ENCODE results near the genes LST1 and ABHD16A.

- PRO-cap = no peak
Measured at GRCh38 chr6:31469892-31470884, 27.8 kb upstream of the MICB start.

GRCh38 chr6:31530110-31530636 lies 1.4 kb downstream of the MCCD1 start:
- PRO-cap = no peak

GRCh38 chr6:31539071-31539349 lies 2.8 kb downstream of the DDX39B start:
- PRO-cap = no peak

DNA sequence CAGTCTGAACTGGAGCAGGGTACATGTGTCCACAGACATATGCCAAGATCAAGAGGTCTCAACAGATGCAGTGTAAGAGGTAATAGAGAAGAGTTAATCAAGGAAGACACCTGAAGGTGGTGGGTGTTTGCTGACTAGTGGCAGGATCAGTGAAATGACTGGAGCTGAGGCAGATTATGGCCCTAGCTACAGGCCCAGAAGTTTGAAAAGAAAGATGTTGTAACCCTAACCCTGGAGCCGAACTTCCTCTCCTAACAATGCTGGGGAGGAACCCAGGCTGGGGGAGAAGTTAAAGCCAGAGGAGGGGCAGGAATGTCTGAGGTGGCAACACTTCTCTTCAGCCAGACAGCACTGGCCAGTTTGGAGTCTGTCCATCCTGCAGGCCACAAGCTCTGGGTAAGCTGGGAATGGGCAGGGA lies at the start of gene LST1:
Gene LST1 (plus strand): TSS at position 358 of the 418 bp plus-strand sequence.
- PRO-cap = no peak

- PRO-cap = no peak
Measured at GRCh38 chr6:31621126-31621417, 557 bp downstream of the PRRC2A start.

GRCh38 chr6:31626245-31627091 lies 6.0 kb downstream of the PRRC2A start:
- PRO-cap = no peak

- PRO-cap = no peak
Measured at GRCh38 chr6:31630266-31630800, 9.8 kb downstream of the PRRC2A start.

DNA sequence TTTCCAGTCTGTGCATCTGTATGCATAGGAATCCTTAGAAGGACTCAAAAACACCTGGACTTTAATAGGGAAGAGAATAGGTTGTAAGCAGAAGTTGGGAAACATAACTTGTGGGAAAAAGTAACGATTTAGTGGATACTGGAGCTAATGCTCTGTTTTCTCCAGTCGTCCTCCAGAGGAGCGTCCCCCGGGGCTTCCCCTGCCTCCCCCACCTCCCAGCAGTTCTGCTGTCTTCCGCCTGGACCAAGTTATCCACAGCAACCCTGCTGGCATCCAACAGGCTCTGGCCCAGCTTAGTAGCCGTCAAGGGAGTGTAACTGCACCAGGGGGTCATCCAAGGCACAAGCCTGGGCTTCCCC lies 12.7 kb downstream of the PRRC2A start:
- PRO-cap = no peak

DNA sequence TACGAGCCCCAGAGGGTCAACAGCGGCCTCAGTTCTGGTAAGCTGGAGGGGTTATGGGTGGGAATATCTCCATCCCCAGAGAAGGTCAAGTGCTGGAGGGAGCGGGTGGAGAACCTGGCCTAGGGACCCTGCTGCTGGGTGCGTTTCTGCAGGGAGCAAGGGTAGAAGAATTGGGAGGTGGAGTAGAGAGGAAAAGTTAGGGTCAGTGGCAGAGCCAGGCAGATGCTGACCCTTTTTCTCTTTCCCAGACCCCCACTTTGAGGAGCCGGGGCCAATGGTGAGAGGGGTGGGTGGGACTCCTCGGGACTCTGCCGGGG lies 13.1 kb downstream of the PRRC2A start:
- PRO-cap = no peak

- PRO-cap = unidirectional peak, plus-strand start at chr6:31664293
Measured at GRCh38 chr6:31663834-31664765, 697 bp downstream of the GPANK1 start.

DNA sequence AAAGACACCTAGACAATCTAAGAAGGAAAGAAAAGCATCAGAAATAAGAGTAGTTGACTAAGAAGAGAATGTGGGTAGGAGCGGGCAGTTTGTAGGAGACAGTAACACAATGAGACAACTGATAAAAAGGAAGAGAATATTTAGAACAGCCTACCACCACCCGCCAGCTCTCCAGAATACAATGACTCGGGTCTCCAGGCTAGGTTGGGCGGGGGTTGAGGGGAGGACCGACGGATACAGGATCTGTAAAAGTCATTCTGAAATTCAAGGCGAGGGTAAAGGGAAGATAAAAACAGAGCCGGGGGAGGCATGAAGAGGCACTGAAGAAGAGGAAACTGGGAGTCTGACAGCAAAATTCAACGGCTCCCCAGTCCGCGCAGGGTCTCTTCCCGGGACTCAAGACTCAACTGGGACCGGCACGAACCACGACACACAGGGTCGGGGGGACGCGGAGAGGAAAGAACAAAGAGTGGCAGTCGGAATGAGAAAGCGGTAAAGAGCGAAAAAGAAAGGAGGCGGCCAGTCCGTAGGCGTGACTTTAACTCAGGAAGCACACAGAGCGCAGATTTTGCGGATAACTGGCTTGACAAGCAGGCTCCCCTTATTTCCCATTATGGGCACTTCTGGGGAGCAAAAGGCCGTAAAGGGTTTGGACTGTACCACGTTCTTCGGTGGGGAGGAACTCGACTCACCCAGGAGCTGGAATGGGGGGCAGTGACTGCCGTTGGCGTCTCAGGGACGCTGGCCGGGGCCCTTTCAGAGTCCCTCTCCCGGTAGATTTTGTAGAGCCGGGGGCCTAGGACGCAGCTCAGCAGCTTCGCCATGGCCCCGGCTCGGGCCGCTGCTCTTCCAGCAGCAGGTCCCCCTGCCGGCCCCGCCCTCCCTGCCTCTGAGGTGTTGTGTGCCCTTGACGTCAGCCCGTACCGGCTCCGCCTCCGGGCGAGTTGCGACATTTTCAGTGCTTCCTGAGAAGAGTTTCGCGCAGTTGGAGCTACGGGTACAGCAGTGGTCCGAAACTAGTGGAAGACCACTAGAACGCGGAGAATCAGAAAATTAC lies at the start of gene ABHD16A:
Gene ABHD16A (minus strand): TSS at position 867 of the 1,057 bp plus-strand sequence.
- PRO-cap = bidirectional peak, plus-strand start at position 431 of the sequence, minus-strand start at position 178 of the sequence; bidirectional peak, plus-strand start at position 611 of the sequence, minus-strand start at position 580 of the sequence; bidirectional peak, plus-strand start at position 958 of the sequence, minus-strand start at position 885 of the sequence

GRCh38 chr6:31711106-31711689 lies 4.0 kb upstream of the LY6G6D start:
- PRO-cap = no peak

DNA sequence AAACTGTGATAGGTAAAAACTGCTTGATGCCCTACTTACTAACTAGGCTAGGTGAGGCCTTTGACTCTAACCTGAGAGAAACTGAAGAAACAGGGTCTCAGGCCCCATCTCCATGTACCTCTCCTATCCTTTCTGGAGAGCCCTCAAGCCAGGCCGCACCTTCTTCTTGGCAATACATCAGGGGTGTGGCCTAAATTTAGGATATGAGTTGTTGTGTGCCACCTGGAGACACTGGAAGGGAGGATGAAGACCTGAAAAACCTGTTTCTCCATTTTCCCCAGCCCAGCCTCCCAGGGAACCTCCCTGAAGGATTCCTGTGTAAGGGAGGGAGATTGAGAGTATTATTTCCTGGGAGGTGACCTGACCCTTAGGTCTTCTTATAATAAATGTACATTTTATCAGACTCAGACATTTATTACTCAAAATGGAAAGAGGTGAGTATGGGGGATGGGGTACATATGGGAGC lies 3.1 kb downstream of the LY6G6D start:
- PRO-cap = no peak

GRCh38 chr6:31725567-31726468 lies 2.6 kb downstream of the MPIG6B start:
- PRO-cap = no peak

GRCh38 chr6:31736770-31737317 lies 514 bp upstream of the CLIC1 start:
- PRO-cap = no peak

DNA sequence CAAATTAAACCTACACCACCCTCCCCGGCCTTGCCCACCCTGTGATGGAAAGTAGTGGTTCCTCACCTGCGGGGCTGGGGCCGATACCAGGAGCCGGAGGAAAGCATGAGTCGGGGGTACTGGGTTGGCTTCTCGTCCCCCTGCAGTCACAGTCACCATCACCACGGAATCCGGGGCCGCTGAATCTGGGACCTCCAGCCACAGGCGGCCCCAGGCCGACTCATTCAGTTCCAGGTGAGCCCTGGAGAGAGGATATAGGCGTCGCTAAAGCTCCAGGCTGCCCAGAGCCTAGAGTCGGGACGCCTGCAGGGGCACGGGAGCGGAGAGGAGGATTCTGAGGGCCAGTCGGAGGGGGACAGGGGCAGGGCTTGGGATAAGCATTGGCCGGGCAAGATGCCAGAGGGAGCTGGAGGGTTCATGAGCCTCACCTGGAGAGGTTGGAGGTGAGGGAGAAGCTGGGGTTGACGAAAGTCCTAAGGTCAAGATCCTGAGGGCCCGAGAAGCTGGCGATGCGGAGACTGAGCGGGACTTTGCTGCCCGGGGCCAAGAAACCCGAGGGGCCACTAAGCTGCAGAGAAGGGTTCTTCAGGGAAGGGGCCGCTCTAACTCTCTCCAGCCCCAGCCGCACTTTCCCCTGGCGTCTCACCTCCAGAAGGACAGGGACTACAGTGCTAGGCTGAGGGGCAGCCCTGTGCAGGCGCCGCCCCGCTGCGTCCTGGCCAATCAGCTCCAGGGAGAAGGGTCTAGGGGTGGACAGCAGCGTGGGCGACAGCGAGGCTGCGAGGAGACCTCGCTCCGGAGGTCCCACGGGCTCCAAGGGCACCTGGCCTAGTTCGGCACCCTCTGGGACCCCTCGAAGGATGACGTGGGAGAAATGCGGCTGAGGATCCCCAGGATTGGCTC lies 3.6 kb downstream of the SAPCD1 start:
- PRO-cap = no peak

DNA sequence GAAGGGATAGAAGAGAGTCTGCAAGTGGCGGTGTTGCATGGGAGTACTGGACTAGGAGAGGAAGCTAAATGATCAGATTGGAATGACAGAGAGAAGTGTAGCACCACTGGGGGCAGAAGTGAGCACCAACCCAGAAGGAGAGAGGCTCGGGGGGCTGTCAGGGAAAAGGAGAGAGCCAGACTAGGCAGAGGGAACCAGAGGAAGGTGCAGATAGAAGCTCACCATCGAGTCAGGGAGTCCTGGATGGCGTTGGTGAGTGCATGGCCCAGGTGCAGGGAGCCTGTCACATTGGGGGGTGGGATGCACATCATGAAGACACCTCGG lies 4.2 kb downstream of the VARS1 start:
- PRO-cap = no peak

DNA sequence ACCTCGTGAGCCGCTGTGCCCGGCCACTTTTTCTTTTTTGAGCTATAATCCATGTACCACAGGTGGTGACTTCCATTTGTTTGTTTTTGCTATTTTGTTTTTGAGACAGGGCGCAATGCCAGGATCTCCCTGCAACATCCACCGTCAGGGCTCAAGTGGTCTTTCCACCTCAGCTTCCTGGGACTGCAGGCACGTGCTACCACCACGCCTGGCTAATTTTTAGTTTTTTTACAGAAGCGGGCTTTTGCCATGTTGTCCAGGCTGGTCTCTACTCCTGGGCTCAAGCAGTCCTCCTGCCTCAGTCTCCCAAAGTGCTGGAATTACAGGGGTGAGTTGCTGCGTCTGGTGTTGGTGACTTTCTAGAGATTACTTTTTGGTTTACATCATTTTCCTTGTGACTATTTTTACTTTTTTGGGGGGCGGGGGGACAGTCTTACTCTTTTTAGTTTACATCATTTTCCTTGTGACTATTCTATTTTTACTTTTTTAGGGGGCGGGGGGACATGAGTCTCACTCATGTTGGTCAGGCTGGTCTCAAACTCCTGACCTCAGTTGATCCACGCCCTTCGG lies 8.7 kb downstream of the HSPA1B start:
- PRO-cap = no peak

- PRO-cap = no peak
Measured at GRCh38 chr6:31870407-31871688, 7.9 kb downstream of the SLC44A4 start.

GRCh38 chr6:31888919-31889893 lies 8.3 kb downstream of the EHMT2 start:
- PRO-cap = no peak

Measured in REH cell (cell line).